ENCODE measurements around a stretch of chr4.

DNA sequence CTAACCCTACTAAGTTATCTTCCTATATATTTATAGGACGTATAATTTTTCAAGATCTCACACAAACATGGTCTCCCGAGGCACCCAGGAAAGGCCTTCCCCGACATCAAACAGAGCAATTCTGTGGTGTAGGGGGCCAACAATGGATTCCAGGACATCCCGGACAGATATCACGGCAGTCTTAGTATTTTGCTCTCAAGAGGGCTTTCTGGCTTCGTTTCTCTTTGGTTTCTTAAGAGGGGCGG lies 706 bp downstream of the UGDH start:
- CAGE, long polyA plus RNA: no peak
- RRBS: no CpG with 5 or more reads among the region's 7 CpGs

DNA sequence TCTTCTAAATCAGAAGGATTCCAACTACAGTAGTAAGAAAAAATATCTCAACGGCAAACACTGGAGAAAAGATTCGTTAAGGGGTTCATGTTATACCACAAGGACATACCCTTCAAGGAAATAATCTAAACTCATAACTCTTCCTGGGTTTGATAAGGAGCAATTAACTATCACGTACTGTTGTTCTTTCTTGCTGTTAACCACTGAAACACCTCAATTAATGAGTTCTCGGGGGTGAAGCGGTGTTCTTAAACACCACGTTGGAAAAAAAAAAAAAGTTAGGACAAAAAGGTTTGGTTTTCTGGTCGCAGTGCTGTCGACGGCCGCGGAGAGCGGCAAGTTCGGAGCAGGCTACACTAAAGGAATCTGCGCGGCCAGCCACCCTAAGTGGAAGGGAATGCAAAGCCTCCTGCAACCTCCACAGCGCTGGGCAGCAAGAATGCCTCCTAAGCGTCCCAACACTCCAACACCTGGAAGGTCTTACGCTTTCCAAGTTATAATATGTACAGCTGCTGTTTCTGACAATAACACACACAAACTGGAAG lies 1.3 kb downstream of the SMIM14 start:
- CAGE, long polyA plus RNA: no peak
- RRBS: no CpG with 5 or more reads among the region's 18 CpGs

- CAGE, long polyA plus RNA: no peak
- RRBS: no CpG with 5 or more reads among the region's 4 CpGs
Measured at GRCh38 chr4:39841841-39842406, 135.8 kb downstream of the PDS5A start.

DNA sequence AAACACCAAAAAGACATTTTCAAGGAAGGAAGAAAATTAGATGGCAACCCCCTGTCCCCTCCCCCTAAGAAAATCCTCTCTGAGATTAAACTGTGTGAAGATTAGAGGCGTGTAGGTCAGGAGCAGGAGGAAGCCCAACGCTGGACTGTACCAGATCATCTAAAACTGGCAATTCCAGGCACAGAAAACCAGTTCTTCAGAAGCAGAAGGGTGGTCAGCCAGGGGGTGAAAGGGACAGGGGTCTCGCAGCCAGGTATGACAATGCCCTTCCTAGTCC lies 3.3 kb upstream of the RHOH start:
- CAGE, long polyA plus RNA: no peak
- RRBS: no CpG with 5 or more reads among the region's 3 CpGs

DNA sequence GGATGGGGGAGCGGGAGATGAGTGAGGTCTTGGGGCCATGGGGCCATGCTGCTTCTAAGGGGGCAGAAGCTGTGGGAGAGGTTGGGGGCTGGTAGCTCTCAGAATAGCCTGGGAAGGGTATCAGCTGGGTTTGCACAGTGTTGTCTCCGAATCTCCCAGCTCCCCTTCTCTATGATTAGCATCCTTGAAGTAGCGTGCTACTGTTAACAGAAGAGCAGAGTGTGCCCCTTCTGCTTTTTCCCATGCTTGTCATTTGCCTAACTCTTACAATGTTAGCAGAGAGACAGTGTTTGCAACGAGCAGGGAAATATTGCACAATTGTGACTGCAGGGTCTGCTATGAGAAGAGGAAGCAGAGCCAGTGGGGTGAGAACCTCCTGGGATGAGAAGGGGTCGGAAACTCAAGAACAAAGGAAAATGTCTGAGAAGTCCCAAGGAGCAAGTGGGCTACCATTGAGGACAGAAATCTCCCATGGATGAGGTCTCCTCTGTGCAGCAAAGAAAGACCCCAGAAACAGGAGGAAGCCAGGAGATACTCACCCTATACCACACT lies 7.8 kb upstream of the CHRNA9 start:
- CAGE, long polyA plus RNA: no peak
- RRBS: no CpG with 5 or more reads among the region's 5 CpGs

DNA sequence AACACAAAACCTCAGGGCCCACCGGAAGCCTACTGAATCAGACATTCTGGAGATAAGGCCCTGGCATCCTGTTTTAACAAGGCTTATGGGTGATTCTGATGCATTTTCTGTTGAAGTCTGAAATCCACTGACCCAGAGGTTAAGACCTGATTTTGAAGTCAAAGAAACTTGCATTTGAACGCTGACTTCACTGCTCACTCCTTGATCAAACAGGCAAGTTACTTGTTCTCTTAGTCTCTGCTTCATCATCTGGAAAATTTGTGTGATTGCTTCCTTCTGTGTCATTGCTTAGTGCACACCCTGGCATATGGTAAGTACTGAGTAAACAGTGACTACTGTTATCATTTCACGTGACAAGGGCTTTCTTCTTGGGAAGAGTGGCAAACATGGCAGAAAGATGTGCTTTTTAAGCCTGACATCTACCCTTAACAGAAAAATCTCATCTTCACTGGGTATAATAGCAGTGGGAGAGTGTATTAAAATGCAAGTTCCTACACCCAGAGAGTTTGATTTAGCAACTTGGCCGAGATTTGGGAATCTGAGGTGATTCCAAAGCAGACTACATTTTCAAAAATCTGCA lies 14.7 kb downstream of the CHRNA9 start:
- CAGE, long polyA plus RNA: no peak
- RRBS: no CpG with 5 or more reads among the region's 4 CpGs

- CAGE, long polyA plus RNA: no peak
- RRBS: no CpG with 5 or more reads among the region's 6 CpGs
Measured at GRCh38 chr4:40422341-40422938, 87.3 kb downstream of the CHRNA9 start.

GRCh38 chr4:40471718-40472220 lies 136.6 kb downstream of the CHRNA9 start:
- CAGE, long polyA plus RNA: no peak
- RRBS: no CpG with 5 or more reads among the region's 2 CpGs

DNA sequence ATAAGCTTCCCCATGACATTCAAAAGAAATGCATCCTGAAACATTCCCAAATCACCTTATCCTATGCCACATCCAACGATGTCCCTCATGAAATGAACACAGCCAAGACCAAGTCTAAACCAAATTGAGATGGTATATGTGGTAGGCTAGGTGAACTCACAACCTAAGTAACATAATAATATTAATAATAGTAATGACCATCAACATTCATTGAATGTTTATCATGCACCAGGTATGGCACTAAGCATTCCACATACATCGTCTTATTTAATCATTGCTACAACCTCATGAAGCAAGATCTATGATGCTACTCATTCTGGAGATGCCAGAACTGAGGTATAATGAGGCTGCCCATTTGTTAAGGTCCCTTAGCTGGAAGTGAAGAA lies 137.8 kb downstream of the CHRNA9 start:
- CAGE, long polyA plus RNA: no peak
- RRBS: no CpG with 5 or more reads among the region's 2 CpGs

- CAGE, long polyA plus RNA: no peak
- RRBS: no CpG with 5 or more reads among the region's 9 CpGs
Measured at GRCh38 chr4:40559556-40560609, 69.8 kb downstream of the RBM47 start.

DNA sequence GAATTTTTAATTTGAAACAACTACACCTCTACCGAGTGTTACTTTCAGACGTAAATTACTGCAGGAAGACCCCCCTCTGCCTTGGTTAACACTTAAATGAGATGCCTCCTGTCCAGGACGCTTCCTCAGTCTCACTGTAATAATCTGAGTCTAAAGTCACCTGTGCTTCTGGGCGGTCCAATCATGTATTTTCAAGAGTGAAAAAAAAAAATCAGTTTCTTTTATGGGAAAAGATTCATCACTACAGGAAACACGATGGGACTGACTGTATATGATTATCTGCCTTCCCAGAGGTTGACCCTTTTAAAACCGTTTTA lies 796 bp downstream of the RBM47 start:
- CAGE, long polyA plus RNA: no peak
- RRBS: no CpG with 5 or more reads among the region's 6 CpGs

GRCh38 chr4:40713223-40713469 lies 36.6 kb upstream of the NSUN7 start:
- CAGE, long polyA plus RNA: no peak

DNA sequence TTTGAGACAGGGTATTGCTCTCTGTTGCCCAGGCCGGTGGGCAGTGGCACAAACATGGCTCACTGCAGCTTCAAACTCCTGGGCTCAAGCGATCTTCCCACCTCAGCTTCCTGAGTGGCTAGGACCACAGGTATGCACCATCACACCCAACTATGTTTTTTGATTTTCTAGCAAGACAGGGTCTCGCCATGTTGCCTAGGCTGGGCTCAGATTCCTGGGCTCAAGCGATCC lies 213.4 kb downstream of the NSUN7 start:
- CAGE, long polyA plus RNA: no peak
- RRBS: no CpG with 5 or more reads among the region's 4 CpGs

DNA sequence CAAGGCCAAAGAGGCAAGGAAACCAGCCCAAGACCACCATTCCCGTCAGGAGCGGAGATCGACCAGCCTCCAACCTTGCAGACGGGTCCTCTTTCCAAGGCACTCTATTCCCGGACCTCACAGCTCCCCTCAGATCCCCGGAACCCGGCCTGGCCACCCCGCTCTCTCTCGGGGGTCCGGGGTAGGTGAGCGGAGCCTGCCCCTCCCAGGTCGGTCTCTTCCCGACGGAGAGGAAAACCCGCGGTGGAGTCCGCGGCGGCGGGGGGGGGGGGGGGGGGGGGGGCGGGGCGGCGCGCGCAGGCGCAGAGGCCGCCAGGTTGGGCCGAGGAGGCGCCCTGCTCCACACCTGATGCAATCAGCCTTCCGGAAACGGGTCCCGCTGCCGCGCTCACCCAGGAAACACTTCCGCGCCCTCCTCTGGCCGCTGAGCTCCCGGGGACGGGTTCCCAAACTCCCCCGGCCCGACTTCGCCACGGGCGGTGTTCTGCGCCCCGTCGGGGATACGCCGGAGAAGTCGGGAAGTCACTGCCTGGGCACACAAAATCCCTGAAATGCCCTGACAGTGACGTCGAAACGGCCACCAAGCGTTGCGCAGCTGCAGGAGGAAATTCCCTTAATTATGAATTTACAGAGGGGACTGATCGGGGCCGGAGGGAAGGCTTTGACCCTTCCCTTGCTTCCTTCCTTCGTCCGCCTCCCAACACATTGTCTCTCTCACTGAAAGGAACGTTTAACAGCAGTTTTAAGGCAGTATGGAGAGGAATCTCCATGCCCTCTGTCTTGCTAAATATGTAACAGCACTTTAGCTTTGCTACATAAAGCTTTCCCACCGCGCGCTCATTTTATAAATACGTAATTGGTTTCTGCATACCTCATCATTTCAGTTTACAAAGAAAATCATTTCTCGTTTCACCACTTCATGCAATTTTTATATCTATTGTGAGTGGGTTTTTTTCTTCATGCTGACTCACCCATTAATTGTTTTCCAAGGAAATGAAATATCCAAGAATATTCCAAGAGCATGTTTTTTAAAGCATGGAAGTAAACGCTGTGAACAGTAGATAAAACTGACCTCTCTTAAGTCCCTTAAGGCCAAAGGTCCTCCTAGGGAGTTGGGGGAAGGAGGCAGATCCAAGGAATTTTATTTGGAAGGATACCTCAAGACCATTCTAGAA lies 2.2 kb upstream of the APBB2 start:
- CAGE, long polyA plus RNA: no peak
- RRBS: 1% methylated on average over 19 of the region's 66 CpGs

- CAGE, long polyA plus RNA: no peak
- RRBS: no CpG with 5 or more reads among the region's 4 CpGs
Measured at GRCh38 chr4:41361878-41362162, 105.1 kb downstream of the UCHL1 start.

DNA sequence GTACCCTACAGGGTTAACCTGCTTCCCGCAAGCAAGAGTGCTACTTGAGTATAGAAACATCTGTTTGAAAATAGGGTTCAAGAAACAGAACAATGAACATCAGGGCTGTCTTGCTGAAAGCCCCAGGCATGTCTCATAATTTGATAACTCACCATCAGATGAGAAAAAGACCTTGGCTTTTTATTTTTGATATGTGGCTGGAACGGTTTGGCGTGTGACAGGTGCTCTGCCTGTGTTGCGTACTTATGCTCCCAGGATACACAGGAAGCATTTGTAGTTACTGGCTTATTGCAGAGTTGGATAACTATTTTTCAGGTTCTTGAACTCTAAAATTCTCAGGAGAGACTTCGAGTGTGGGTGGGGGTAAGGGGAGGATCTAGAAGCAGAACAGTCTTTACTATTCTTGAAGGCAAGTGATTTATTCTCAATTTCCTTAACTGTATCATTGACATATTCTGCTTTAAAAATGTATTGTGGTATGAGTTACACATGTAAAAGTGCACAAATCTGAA lies 105.5 kb downstream of the UCHL1 start:
- CAGE, long polyA plus RNA: no peak
- RRBS: no CpG with 5 or more reads among the region's 5 CpGs

GRCh38 chr4:41544956-41545847 lies 7.2 kb downstream of the LIMCH1 start:
- CAGE, long polyA plus RNA: no peak
- RRBS: no CpG with 5 or more reads among the region's 8 CpGs

- CAGE, long polyA plus RNA: no peak
- RRBS: no CpG with 5 or more reads among the region's 3 CpGs
Measured at GRCh38 chr4:41824833-41825339, 76.4 kb upstream of the PHOX2B start.

DNA sequence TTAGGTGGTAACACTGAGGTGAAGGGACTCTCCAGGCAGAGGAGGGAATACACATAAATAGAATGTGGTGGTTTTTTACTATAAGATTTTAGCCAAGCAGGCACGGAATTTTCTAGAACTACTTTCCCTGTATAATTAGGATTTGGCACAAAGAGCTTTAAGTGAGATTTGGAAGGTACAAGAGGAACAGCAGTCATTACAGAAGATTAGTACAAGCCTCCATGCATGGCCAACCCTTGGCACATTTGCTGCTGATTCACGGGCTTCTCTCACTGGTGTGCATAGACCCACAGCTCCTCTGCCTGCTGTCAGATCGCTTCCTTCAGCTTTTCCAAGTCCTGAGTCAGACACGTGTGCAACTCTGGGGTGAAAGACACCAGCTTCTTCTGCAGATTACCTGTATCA lies 685.5 kb downstream of the KCTD8 start:
- CAGE, long polyA plus RNA: no peak
- RRBS: no CpG with 5 or more reads among the region's 4 CpGs

DNA sequence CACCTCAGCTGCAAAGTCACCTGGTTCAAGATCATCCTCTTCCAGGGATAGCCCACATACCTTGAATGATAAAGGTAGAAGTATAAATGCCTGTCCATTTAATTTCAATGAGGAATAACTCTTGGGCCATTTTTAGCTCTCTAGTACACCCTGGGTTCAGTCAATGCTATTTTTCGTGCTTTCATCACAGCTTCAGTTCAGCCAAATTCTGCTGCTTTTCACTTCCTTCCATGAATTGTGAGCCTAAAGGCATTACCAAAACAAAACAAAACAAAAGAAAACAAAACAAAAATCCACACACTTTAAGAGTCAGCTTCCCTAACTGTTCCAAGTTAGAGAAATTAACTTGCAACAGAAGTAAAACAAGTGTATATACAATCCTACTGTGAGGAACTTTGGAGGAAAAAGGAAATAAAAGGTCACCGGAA lies 423.2 kb downstream of the KCTD8 start:
- CAGE, long polyA plus RNA: no peak
- RRBS: no CpG with 5 or more reads among the region's 2 CpGs

Data from mammary epithelial cell (primary cell).